Right atrium auricular region (tissue), 2 donors: ENCODE measurements around a stretch of chr6.

DNA sequence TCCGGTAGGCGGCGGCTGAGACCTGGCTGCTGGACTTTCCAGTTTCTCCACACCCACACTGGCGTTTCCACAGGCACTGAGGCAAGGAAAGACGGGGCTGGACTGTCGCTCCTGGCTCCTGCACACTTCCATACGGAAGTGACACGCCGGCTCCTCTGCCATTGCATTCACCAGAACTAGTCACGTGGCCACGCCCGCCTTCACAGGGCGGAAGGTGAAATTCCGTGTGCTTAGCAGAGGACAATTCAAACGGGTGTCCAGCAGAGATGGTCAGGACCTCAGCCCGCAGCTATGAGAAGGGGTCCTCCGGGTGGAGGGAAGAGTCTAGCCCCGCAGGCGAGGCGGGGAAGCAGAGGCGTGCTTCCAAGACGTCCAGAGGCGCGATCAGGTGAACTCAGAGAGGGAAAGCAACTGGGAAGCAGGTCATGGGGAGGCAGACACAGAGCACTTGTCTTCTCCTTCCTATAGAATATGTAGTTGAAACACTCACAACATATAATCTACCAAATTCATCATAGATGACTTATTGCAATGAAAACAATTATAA, 10.9 kb upstream of the AFDN start:
- PRO-cap = no peak
- RAMPAGE, long total RNA, 2 experiments = no peak in any of the 2 experiments

DNA sequence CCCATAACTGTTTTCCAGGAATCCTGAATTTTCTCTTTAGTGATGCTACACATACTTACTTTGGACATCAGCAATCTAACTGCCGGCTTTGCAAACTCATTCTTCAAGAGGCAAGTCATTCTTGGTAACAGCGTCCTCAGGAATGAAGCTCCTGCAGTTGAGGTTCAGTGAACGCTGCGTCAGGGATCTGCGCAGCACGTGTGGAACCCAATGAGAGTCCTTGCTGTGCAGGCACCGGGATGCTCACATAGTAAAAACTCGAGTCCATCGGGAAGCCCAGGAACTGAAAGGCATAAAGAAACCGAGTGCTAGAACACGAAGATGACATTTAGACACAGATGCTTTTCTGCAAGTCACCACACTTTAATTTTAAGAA, 2.2 kb upstream of the AFDN start:
- PRO-cap = no peak
- RAMPAGE, long total RNA, 2 experiments = no peak in any of the 2 experiments

DNA sequence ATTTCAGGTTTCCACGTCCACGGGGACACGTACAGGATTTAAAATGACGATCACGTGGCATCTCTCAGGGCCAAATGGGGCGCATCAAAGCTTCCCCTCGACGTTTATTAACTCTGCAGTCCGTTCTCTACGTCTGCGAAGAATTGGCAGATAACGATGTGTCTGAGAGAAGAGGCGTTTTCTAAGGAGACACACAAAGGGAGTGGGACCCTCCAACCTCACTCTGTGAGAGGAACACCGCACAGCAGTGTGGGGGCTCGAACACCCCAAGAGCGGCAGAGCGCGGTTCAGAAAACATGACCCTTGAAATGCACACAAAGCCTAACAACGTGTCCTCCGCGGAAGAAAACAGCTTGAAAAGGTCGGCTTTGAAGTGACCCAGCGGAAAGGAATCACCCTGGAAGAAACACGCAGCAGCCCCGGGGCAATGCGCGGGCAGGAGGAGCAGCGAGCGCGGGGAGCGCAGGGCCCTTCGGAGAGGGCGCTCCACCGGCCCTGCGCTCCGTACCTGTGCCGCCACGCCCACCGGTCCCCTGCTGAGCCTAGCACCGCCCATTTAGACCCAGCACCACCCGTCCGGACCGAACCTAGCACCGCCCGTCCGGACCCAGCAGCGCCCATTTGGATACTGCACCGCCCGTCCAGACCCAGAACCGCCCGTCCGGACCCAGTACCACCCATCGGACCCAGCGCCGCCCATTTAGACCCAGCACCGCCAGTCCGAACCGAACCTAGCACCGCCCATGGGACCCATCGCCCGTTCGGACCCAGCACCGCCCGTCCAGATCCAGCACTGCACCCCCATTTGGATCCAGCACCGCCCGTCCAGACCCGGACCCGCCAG, 1.1 kb upstream of the AFDN start:
- PRO-cap = no peak
- RAMPAGE, long total RNA, 2 experiments = no peak in any of the 2 experiments

- PRO-cap = bidirectional peak, plus-strand start at chr6:167970491, minus-strand start at chr6:167970392
- RAMPAGE, long total RNA, 2 experiments = no peak in any of the 2 experiments
Observed at GRCh38 chr6:167970169-167971251, 27.0 kb upstream of the KIF25 start.

GRCh38 chr6:168280690-168281398, 38.7 kb downstream of the DACT2 start:
- PRO-cap = no peak
- RAMPAGE, long total RNA, 2 experiments = no peak in any of the 2 experiments

- PRO-cap = no peak
- RAMPAGE, long total RNA, 2 experiments = no peak in any of the 2 experiments
Observed at GRCh38 chr6:168322907-168323424, 3.4 kb upstream of the DACT2 start.

DNA sequence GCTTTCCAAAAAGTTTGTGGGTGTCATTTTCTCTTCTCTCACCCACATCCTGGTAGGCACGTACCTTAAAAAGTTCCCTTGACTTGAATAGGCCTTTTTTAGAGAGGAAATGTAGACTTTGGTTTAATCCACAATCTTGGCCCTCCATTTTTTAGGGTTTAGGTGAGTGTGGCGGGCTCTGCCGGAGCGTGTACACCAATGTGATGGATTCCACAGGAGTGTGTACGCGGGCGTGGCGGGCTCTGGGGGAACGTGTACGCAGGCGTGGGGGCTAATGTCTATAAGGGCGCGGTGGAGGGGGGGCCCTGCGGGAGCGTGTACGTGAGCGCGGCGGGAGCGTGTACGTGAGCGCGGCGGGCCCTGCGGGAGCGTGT, 28.2 kb upstream of the SMOC2 start:
- PRO-cap = no peak
- RAMPAGE, long total RNA, 2 experiments = no peak in any of the 2 experiments

DNA sequence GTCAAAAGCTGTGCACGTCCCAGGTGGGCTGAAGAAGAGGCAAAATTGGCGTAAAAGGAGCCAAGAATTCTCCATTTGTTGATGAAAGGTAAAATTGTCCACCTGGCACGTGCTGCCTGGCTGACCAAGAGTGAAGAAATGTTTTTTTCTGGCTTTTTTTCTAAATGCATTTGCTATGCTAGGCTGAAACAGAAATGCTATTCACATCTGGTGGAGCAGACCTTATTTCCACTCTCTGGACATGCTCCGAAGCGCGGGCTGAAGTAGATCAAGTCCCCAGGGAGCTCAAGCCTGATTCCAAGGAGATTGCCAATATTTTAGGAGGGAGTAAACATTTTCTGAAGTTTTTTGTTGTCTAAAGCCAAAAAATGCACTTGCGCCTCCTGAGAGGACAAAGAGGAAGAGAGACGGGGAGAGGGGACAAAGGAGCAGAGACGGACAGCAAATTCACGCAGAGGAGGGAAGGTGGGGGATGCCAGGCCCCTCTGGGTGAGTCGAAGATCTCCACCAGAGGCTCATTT, 23.3 kb upstream of the SMOC2 start:
- PRO-cap = no peak
- RAMPAGE, long total RNA, 2 experiments = no peak in any of the 2 experiments

DNA sequence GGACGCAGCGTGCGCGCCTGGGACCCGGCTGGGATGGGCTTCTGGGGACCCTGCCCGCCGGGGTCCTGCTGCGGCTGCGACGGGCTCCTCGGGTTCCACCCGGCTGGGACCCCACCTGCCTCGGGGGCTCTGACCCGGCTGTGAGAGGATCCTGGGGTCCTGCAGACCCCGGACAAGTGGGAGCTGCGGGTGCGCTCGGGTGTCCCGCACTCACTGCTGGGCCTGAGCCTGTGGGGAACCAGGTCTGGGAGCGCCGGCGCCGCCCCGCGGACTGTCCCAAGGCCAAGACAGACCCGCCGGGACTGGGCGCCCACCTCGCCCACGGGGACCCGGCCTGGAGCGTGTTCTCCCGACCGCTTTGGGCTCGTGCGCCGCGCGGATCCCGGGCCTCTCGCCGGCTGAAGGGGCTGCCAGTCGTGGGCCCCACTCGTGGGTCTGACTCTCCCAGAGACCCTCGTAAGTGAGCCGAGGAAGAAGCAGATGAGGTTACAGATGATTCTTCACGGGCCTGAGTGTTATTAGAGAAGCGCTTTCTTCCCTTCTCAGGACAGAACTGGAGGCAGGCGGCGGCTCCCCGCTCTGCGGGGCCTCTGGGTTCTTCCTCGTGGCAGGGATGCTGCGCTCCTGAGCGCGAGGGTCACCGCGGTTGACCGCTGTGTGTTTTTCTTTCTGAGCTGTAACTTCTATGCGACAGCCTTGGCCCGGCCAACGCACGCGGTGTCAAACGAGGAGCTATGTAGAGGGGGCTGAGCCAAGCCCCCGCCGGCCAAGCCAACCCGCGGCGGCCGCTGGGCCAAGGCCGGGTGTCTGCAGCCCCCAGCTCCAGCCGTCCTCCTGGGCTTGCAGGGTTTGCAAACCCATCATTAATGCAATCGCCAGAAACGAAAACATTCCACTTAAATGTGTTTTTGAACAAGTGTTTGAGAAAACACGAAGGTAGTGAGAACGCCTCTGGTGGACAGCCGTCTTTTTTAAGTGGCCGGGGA, 928 bp downstream of the SMOC2 start:
- PRO-cap = no peak
- RAMPAGE, long total RNA, 2 experiments = no peak in any of the 2 experiments

GRCh38 chr6:168537396-168537717, 96.4 kb downstream of the SMOC2 start:
- PRO-cap = no peak
- RAMPAGE, long total RNA, 2 experiments = no peak in any of the 2 experiments

GRCh38 chr6:168598781-168599069, 157.7 kb downstream of the SMOC2 start:
- PRO-cap = no peak
- RAMPAGE, long total RNA, 2 experiments = no peak in any of the 2 experiments

DNA sequence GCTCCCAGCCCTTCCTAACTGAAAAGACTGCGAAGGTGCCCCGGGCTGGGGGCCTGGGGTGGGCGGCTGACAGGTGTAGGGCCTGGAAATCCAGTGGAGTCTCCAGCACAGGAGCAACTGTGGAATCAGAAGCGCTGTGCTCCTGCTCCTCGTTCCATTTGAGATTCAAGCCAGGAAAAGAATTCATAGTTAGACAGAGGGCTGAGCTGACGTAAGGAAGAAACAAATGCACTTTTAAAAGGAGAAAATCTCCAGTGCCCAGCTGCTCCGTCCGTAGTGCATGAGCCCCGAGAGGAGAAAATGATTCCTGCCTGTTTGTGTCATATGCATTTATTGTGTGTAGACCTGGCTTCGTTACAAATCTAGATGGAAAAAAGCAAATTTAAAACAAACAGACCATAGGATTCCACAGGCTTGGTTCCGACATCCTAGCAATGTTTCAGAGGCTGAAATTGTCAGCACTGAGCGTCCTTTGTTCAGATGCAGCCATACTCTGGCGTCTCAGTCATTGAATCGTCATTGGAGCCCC, 197.7 kb downstream of the SMOC2 start:
- PRO-cap = unidirectional peak, minus-strand start at position 158 of the sequence
- RAMPAGE, long total RNA, 2 experiments = no peak in any of the 2 experiments

DNA sequence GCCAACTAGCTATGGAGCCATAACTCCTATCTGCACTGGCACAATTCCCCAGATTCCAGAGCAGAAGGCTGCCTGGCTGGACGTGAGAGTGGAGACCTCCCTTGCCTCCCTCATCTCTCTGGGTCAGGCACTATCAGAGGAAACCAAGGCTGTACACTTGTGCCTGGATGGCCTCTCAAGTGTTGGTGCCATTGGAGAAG, 312.6 kb downstream of the THBS2 start:
- PRO-cap = no peak
- RAMPAGE, long total RNA, 2 experiments = no peak in any of the 2 experiments

GRCh38 chr6:168950088-168950537, 303.5 kb downstream of the THBS2 start:
- PRO-cap = no peak
- RAMPAGE, long total RNA, 2 experiments = no peak in any of the 2 experiments

- PRO-cap = bidirectional peak, plus-strand start at chr6:169213236, minus-strand start at chr6:169213006
- RAMPAGE, long total RNA, 2 experiments = start-site peak on the plus strand in 2 of 2 experiments, at chr6:169213169-169213222 at its widest, 5 to 9 reads per replicate
Observed at GRCh38 chr6:169212723-169213743, 40.6 kb downstream of the THBS2 start.

GRCh38 chr6:169237804-169238050, 15.9 kb downstream of the THBS2 start:
- PRO-cap = no peak
- RAMPAGE, long total RNA, 2 experiments = no peak in any of the 2 experiments

GRCh38 chr6:169340306-169340772, 86.7 kb upstream of the THBS2 start:
- PRO-cap = no peak
- RAMPAGE, long total RNA, 2 experiments = no peak in any of the 2 experiments

DNA sequence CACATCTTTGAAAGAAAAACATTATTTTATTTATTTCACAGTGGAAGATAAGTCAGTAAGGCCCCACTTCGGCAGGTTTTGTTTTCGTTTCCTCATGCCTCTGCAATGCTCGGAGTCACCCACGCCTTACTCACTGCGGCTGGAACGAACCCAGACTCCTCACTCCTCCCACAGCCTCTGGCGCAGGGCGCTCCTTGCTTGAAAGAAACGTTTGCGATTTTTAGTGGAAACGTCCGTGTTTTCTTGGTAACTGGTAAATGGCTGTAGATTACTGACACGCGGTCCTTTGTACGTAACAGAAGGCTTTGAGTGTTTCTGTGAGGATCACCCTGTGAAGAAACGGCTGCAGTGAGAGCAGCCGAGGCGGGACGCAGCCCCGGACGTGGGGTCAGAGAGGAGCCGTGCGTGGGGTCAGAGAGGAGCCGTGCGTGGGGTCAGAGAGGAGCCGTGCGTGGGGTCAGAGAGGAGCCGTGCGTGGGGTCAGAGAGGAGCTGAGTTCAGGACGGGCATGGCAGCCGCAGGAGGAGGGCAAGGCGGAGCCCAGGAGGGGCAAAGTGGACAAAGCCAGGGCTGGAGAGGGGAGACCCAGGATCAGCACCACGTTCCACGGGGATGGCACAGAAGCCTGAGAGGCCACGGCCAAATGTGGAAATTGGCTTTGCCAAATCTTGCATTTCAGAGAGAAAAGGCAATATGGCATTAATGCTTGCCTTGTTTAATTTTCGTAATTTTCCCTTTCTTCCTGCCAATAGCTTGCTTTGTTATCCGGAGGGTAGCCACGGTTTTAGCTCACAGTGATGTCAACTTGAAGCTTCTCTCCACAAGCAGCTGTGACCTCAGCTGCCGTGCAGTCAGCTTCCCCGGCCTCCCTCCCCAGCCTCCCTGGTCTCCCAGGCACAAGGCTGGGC, 198.7 kb upstream of the THBS2 start:
- PRO-cap = bidirectional peak, plus-strand start at position 500 of the sequence, minus-strand start at position 102 of the sequence
- RAMPAGE, long total RNA, 2 experiments = start-site peak on the minus strand in 1 of 2 experiments, centred at position 353 of the sequence, 5 reads per replicate

DNA sequence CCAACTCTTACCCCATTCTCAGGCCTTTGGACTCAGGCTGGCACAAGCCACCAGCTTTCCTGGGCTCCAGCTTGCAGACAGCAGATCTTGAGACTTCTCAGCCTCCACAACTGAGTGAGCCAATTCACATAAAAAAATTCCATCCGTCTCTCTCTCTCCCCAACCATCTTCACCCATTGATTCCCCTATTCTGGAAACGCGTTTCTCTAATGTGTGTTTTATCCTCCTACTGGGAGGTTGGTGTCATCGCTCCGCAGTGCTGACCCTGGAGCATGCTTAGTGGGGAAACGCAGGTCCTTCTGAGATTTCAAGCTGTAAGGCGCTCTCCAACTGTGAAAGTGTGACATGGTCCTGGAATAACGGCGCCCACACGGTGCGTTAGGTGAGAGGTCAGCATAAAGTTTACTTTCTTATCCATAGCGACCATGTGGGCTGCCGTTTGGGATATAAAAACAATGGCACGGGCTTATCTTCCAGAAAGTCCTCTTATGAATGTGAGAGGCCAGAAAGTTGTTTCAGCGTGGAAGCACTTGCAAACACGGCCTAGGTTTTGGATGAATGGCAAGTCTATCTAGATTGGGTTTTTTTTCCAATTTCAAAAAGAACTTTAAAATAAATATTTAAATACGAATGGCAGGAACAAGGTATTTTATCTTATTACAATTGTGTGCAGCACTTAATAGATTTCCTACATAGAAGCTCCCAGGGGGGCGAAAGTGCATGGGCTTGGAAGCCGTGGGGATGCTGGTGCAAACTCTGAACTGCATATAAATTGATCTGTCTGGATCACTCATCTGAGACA, 123.8 kb downstream of the WDR27 start:
- PRO-cap = no peak
- RAMPAGE, long total RNA, 2 experiments = no peak in any of the 2 experiments

DNA sequence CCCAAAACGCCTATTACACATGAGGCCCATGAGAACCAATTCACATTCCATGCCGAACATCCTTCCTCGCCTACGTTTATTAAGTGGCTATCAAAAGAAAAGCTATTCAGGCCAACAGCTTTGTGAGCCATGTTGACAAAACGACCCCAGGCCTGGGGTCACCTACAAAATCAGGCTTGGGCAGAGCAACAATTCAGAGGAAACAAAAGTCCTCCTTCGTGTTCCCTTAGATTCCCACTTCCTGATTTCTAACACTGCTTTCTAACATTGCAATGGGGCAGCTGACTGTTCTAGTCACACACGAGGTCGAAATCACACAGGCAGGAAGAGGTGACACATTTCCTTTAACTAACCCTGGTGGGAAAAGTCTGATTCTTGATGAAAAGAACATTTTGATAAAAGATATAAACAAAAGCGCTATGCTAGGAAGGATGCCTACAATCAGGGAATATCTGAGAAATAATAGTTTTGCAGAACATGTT, 32.0 kb downstream of the WDR27 start:
- PRO-cap = bidirectional peak, plus-strand start at position 411 of the sequence, minus-strand start at position 233 of the sequence
- RAMPAGE, long total RNA, 2 experiments = no peak in any of the 2 experiments